Sigmoid colon (tissue), 4 donors: ENCODE data around the genes GBP6 and GLMN.

- PRO-cap = no peak
- RAMPAGE, long total RNA, 4 experiments = no peak in any of the 4 experiments
Measured at GRCh38 chr1:89011531-89012174, 11.0 kb downstream of the GBP3 start.

- PRO-cap = no peak
- RAMPAGE, long total RNA, 4 experiments = no peak in any of the 4 experiments
Measured at GRCh38 chr1:89311793-89312238, 39.2 kb upstream of the GBP5 start.

DNA sequence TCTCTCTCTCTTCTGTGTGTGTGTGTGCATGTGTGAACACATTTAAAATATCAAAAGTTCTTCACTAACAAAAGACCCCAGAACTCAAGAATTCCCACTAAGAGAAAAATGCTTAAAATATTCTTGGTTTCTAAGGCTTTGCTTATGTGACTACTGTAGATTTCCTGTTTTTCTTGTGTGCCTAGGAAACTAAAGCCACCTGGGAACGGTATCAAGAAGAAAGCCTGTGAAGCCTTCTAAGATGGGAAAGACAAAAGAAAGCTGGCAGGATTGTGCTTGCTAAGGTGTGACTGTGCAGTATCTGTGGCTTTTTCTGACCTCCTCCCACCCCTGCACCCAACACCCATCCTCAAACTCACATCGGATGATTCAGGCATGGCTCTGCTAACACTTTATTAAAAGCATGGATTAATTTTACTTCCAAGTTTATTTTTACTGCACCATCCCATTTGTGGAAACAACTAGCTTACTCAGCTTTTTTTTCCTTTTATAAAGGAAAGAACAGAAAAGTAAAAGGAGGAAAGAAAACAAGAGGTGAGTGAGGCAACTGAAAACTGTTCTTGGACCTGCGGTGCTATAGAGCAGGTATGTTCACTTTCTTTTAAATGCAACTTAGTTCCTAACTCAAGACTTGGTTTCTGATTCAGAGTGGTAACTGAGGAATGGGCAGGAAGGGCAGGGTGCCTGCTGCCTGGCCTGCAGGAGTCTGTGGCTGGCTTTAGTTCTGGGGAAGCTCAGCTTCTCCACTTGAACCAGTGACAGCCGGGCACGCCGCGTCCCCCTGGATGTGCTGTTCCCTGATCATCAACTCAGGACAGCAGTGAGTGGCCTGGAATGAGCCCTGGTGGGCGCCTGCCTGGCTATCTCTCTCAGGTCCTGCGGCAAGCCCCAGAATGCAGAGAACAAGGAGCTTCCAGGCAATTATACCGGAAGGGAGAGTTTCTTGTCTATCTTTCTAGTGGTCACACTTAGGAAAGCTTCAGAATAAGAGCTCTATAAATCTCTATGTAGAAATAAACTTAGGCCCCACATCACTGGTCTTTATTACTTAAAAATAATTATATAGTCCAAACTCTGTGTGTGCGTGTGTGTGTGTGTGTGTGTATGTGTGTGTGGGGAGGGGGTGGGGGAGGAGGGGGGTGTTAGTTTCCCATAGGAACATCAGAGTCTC is at the start of gene GBP6:
Gene GBP6, plus strand, starts transcription at position 517 of the 1,171 bp plus-strand sequence.
- PRO-cap = no peak
- RAMPAGE, long total RNA, 4 experiments = no peak in any of the 4 experiments

DNA sequence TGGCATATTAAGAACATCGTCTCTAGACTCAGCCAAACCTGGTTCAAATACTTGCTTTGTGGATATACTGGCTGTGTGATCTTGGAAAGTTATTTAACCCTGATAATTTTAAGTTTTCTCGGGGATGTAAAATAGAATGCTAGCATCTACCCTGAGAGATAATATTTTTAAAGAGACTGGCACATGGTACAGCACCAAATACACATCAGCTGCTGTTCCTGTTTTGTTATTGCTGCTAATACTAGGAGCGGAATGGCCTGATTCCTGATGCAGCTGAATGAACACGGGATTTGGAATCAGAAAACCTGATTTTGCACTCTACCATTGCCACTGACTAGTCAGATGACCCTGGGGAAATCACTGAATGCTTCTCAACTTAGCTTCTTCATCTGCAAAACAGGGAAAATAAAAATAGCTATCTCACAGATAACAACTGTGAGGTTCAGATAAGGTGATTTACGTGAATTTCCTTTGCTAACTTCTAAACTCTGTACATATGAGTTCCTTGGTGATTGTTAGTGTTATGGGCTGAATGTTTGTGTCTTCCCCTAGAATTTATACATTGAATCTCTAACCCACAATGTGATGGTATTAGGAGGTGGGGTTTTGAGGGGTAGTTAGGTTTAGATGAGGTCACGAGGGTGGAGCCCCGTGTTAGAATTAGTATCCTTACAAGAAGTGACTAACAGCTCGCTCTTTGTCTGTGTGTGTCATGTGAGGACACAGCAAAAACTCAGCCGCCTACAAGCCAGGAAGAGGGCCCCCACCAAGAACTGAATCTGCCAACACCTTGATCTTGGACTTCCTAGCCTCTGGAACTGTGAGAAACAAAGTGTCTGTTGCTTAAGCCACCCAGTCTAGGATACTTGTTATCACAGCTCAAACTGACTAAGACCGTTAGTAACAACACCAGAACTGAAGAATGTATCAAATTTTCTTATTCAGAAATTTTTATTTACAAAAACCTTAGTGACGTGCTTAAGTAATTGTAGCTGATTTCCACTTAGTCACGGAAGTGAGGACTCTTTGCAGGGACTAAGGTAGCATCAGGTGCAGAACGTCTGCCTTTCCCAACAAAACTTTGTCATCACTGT is 24.8 kb upstream of the LRRC8C start:
- PRO-cap = no peak
- RAMPAGE, long total RNA, 4 experiments = no peak in any of the 4 experiments

DNA sequence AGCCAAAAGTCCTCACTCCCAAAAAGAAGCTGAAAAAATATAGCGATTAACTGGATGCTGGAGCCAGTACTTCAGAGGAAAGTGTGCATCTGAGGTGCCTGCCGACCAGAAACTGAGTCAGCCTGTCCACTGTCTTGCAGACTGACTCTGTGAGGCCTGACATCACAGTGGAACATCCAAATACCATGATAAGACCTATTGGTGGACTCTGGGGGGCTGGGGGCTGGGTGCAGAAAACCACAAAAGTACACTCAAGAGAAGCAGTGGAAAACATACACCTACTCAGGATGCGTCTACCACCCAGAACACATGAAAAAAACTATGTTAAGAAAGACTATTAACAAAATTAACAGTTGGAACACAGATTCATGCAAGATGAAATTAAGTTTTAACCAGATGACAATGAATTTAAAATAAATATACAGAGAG is 69.1 kb downstream of the LRRC8C start:
- PRO-cap = no peak
- RAMPAGE, long total RNA, 4 experiments = no peak in any of the 4 experiments

DNA sequence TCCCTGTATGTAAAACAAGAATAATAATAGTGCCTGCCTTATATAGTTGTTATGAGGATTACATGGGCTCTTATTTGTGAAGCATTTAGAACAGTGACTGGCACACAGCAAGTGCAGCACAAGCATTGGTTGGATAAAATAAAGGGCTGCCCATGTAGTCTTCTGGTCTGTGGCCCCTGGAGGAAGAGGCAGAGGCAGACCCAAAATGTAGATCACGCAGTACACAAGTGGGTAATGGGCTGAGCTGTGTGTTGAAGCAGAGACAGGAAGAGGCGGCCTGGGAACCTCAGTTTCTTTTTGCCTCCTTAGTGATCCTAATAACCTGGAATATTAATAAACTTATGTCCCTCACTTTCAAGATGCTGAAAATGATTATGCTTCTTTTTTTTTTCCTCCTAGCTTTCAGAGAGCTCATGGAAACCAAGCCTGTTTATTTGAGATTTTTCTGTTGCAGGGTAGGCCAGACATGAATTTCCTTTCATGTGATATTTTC is 42.4 kb downstream of the LRRC8D start:
- PRO-cap = no peak
- RAMPAGE, long total RNA, 4 experiments = no peak in any of the 4 experiments

DNA sequence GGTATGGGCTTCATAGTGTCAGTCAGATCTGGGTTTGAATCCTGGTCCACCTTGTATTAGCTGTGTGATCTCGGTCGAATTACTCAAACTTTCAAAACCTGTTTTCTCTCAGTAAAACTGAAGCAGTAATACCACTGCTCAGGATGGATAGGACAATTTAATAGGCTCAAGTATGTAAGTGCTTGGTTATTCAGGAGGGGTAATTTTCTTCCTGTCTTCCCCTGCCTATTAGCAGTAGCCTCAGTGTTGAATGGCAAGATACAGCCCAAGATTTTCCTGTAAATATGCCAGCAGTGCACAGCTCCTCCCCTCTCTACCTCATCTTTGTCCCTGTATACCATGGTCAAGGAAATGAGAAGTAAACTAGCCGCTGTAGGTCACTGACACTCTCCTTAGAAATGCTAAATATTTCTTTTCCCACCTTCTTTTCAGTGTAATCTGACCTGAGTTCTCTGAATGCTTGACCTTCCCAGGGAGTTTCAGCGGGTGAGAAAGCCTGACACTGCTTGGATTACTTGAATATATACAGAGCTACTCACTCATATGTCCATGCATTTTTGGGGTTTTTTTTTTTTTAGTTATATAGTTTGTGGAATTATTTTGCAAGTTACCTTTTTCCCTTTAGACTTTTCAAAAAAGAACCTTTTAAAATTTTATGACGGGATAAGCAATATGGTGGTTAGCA is 84.2 kb upstream of the ZNF326 start:
- PRO-cap = no peak
- RAMPAGE, long total RNA, 4 experiments = no peak in any of the 4 experiments

GRCh38 chr1:89950131-89950704 is 44.7 kb upstream of the ZNF326 start:
- PRO-cap = no peak
- RAMPAGE, long total RNA, 4 experiments = no peak in any of the 4 experiments

DNA sequence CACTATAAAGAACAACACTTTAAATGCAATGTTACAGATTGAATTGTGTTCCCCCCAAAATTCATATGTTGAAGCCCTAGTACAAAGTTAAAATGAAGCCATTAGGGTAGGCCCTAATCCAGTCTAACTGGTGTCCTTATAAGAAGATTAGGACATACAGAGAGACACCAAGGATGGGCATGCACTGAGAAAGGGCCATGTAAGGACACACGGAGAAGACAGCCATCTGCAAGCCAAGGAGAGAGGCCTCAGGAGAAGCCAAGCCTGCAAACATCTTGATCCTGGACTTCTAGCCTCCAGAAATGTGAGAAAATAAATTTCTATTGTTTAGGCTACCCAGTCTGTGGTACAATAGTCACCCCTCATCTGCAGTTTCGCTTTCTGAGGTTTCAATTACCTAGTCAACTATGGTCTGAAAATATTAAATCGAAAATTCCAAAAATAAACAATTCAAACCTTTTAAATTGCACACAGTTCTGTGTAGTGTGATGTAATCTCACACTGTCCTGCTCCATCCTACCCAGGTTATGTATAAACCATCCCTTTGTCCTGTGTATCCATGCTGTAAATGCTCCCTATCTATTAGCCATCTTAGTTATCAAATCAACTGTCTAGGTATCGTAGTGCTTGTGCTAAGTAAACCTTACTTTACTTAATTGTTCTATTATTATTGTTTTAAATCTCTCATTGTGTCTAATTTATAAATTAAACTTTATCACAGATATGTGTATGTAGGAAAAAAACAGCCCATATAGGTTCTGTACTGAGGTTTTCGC is 52.6 kb downstream of the ZNF644 start:
- PRO-cap = no peak
- RAMPAGE, long total RNA, 4 experiments = no peak in any of the 4 experiments

- PRO-cap = no peak
- RAMPAGE, long total RNA, 4 experiments = no peak in any of the 4 experiments
Measured at GRCh38 chr1:91548897-91549516, 48.4 kb downstream of the CDC7 start.

- PRO-cap = no peak
- RAMPAGE, long total RNA, 4 experiments = no peak in any of the 4 experiments
Measured at GRCh38 chr1:91596252-91596625, 95.6 kb downstream of the CDC7 start.

- PRO-cap = no peak
- RAMPAGE, long total RNA, 4 experiments = no peak in any of the 4 experiments
Measured at GRCh38 chr1:91611513-91611957, 110.9 kb downstream of the CDC7 start.

DNA sequence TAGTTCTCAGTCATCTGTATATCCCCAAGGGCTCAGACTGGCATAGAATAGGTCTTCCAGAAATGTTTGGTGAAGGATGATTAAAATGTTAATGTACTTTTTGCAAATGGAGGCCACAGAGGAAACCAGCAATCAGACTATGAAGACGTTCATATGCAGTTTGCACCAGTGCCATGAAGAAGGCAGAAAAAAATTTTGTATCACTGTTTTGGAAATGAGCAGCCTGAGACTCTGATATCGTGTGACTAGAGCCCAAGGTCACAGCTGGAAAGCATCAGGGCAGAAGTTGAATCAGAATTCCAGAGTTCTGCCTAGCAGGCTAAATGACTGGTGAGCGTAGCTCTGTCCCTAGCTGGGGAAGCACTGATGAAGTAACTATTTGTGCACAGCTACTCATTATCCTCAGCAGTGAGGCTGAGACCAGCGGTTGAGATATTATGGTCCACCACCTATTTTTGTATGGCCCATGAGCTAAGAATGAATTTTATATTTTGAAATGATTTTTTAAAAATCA is 186.4 kb downstream of the TGFBR3 start:
- PRO-cap = no peak
- RAMPAGE, long total RNA, 4 experiments = no peak in any of the 4 experiments

- PRO-cap = no peak
- RAMPAGE, long total RNA, 4 experiments = no peak in any of the 4 experiments
Measured at GRCh38 chr1:91712970-91714170, 172.6 kb downstream of the TGFBR3 start.

DNA sequence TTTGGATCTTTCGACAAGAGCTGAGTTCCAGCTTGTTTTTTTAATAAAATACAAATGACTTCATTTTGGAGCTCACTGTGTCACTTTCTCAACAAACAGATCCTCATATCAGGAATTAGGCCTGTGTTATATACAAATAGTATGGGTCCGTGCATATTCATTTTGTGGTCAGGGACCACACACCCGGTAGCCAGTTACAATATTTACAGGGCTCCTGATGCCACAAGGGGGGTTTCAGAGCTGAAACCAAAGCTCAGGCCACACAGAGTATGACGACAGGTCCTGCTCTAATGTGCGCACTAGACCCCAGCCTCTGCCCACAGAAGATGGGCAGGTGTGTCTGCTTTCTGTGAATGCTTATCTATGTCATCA is 127.9 kb downstream of the TGFBR3 start:
- PRO-cap = no peak
- RAMPAGE, long total RNA, 4 experiments = no peak in any of the 4 experiments

- PRO-cap = no peak
- RAMPAGE, long total RNA, 4 experiments = no peak in any of the 4 experiments
Measured at GRCh38 chr1:91816978-91818027, 68.6 kb downstream of the TGFBR3 start.

GRCh38 chr1:91876585-91877117 is 9.3 kb downstream of the TGFBR3 start:
- PRO-cap = no peak
- RAMPAGE, long total RNA, 4 experiments = no peak in any of the 4 experiments

GRCh38 chr1:92298420-92299617 is at the start of gene GLMN:
TSS of gene GLMN (minus strand) at chr1:92298987.
- PRO-cap = unidirectional peak, minus-strand start at chr1:92298987
- RAMPAGE, long total RNA, 4 experiments = start-site peak on the plus strand in 4 of 4 experiments, at chr1:92299010-92299101 at its widest, 66 to 172 reads per replicate; start-site peak on the minus strand in 4 of 4 experiments, at chr1:92298925-92299017 at its widest, 44 to 72 reads per replicate

GRCh38 chr1:92389554-92390121 is 90.8 kb downstream of the RPAP2 start:
- PRO-cap = no peak
- RAMPAGE, long total RNA, 4 experiments = no peak in any of the 4 experiments

DNA sequence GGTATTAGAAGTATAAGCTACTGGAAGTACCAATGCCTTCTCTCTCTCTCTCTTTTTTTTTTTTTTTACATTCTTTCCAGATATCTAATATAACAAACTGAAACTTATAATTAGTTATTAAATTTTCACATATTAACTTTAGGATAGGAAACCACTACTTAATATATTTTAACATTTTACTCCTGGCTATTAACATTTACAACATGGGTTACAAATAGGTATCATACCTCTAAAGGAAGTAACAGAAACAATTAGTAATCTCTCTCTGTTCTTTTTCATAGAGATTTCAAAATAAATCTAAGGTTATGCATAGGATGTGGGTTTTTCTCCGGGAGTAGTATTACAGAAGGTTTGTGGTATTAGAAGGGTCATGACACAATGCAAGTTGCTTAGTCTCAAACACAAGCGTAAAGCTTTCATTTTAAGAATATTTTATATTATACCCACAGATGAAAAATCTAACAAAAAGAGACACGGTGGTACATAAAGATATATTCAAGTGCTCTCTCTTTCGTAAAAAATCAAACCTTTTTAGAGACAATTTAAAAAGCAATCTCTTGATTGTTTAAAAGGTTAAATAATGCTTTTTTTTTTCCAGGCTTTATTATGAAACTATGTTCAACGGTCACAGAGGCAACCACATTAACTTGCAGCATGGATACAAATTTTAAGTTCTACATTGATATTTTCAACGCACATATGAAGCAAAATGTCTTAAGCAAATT is 97.1 kb upstream of the GFI1 start:
- PRO-cap = no peak
- RAMPAGE, long total RNA, 4 experiments = no peak in any of the 4 experiments